Neural crest cell (in vitro differentiated cells): ENCODE data around the genes PPARGC1A and SEPSECS.

DNA sequence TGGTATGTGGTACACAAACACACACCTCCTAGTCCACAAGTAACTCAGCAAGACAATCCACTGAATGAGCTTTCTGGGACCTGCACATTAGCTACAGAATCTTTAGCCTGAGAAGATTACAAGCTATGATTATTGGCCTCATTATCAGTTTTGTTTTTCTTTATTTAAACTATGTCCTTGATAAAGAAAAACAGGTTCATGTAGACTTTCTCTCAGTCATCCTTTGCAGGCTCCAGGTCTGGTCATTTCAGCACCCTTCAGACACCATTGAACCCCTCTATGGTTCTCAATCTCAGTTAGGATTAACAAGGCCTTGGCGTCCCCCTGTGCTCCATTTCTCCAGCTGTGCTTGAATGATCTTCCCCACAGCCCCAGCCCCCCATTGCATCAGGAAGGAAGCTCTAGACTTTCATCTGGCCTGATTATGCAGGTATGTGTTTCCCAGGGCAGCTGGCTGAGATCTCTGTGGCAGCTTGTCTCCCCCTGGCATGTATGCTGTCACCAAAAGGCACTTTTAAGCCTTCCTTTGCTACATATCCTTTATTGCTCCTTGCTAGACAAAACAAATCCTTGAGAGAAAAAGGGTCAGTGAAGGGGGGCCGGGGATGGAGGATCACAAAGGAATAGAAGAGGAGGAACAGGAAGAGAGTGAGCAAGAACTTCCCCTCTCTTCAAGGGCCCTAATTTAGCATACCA is 1056.1 kb upstream of the SLIT2 start:
- PRO-cap = unidirectional peak, minus-strand start at position 355 of the sequence

- PRO-cap = no peak
Measured at GRCh38 chr4:19455163-19455713, 796.5 kb upstream of the SLIT2 start.

DNA sequence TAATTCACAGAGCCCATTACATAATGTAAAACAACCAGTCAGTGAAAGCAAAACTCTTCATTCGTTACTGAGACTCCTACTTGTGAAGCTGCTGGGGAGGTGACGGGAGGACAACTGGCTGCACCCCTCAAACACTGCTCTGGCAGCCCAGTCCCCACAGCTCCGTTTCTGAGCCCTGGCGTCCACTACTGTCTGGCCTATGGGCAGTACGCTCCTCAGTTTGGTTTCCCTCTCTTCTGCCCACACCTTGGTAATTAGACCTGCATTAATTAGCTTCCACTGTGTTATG is 795.5 kb upstream of the SLIT2 start:
- PRO-cap = no peak

- PRO-cap = no peak
Measured at GRCh38 chr4:20178557-20178810, 73.2 kb upstream of the SLIT2 start.

GRCh38 chr4:20266695-20267167 is 15.0 kb downstream of the SLIT2 start:
- PRO-cap = no peak

DNA sequence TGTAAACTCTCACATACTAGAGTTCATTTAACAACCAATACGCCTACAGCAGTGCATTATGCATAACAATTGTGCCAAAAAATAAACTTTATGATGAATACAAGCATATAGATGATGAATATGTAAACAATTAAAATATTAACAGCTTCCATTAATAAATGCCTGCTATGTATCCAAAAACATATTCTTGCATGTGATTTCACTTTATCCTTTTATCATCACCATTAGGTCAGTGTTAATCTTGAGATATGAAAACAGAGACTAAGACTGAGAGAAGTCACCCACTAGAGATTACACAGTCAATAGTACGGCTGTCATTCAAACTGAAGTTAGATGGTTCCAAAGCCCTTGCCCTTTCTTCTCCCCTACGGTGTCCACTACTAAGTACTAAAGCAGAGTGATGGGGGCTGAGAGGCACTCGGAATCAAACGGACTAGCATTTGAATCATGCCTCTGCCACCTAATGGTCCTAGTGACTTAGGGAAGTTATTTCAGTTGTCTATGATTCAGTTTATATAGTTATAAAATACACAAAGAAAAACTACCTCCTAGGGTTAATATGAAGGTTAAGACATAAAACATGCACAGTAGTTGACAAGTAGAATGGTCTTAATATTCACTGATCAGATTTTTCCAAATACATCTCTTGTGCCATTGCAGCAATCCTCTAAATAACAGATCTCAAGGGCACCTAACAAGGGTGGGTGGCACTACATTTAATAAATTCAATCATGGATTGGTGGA is 120.4 kb downstream of the ADGRA3 start:
- PRO-cap = no peak

DNA sequence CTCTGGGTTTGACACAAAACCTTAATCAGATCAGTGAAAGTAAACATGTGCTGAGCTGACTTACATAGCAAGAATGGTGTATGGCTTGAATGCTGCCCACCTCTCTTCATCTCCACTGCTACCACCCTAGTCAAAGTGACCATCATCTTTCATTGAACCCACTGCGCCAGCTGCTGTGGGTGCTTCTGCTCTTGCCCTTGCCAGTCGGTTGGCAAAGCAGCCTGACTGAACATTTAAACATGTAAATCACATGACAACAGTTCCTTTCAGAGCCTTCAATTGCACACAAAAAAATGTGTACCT is 360.2 kb upstream of the ADGRA3 start:
- PRO-cap = no peak

- PRO-cap = no peak
Measured at GRCh38 chr4:23118227-23118791, 602.4 kb upstream of the ADGRA3 start.

- PRO-cap = no peak
Measured at GRCh38 chr4:23762698-23763200, 127.1 kb downstream of the PPARGC1A start.

DNA sequence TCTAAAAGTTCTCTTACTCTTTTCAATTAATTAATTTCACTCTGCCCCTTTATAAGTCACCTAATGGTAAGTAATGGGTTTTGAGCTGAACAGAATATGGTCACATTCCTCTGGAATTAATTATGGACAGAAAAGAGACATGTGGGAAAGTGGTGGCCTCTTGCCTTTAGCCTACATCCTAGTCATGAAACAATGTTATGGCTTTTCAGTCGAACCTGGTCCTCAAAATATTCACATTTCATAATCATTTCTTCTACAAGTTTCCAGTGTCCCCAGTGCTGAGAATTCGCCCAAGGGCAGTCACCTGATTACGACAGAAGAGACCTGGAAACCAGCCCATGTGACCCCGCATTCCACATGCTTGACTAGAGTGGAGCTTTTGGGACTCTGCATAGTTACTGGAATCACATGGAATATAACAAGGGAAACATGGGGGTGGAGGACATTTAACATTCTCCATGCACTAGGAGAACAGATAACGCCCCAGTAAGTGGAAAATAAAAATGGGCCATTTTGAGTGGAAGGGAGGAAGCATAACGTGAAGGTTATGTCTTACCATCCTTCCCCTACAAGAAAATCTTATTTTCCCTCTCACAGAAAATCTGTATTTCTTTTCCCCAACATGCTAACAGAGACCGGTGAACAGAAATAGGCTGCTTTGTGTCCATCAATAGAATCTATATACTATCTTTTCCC is 100.1 kb downstream of the PPARGC1A start:
- PRO-cap = no peak

GRCh38 chr4:23813489-23814698 is 76.0 kb downstream of the PPARGC1A start:
- PRO-cap = no peak

DNA sequence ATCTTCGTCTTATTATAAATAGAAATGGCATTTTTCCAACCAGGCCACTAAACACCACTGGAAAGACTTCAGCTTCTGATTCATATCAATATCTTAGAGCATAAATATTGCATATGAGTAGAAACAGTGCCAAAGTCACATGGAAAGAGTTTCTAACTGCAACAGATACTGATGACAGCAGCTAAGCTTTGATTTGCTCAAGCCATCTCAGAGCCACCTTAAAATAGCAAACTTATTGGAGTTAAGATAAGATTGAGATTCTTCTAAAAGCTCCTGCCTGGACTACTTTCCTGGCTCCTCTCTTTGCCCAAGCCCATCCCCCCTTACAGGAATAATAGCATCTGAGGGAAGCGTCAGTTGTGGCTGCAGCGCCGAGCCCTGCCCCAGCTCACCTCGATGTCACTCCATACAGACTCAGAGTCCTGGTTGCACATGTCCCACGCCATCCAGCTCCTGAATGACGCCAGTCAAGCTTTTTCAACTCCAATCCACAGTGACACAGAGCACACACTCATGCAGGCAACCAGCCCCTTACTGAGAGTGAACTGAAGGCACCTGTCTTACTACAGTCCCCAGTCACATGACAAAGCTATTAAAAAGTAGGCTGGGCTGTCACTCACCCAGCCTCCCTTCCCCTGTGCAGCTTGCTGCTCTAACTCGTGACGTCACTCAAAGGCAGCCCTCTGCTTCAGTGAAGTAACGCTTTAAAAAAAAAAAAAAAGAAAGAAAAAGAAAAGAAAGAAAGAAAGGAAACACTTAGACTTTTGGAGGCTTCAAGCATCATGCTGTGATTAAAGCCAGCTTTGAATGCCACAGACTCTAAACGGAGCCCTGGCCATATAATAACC is at the start of gene PPARGC1A:
TSS of gene PPARGC1A (minus strand) at position 536 of the 848 bp plus-strand sequence.
- PRO-cap = bidirectional peak, plus-strand start at position 407 of the sequence, minus-strand start at position 416 of the sequence; bidirectional peak, plus-strand start at position 755 of the sequence, minus-strand start at position 536 of the sequence

DNA sequence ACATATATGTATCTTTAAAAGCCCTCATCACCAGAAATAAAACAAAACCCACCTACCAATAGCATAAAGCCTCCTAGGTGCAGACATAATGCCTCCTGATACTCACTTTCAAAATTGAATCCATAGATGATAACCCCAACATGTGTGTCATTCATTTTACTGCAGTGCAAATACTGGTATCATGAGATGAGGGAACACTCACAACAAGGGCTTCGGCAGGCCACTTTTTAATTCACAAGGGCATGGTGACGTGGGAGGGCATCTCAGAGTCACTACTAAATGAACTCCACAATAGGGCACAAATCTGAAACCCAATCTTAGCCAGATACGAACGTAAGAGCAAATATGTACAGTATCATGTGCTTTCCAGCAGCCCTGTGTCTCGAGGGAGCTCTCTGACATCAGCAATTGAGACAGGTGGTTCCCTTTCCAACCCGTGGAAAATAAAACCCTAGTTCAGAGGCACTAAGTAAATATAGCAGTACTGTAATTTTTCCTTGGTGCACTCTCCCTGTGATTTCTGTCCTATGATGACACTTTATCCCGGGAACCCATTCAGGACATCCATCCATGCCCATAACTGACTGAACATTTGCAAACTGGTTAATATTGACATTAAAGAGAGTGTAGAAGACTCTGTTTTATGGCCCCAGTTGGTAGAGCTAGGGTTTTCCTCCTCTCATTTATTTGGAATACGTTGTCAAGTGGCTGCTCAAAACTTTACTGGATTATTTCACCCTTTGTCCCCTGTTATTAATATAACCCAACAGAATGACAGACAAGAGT is 14.2 kb upstream of the PPARGC1A start:
- PRO-cap = no peak

DNA sequence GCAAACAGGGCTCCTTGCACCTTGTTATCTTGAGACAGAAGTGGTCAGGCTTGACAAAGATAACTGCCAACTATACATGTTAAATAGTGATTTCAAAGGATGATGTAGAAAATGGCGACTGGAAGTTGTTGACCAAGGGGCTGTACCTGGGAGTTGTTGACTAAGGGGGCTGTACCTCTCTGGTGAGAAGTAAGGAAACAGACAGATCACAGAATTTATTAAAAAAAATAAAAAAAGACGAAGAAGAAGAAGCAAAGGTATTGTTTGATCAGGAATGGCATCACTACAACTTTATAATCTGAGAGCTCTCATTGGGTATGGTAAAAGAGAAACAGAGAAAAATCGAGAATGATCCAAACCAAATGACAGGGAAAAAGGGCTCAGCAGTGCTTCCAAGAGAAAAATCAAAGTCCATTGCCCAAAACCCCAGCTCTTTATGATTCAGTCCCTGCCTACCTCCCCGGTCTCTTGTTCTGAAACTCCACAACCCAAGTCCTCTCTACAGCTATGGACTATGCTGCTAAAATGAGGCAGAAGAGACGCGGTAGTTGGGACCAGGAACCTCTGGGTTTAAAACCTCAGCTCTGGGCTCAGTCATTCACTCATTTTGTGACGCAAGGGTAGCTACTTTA is 341.0 kb upstream of the PPARGC1A start:
- PRO-cap = no peak

GRCh38 chr4:24583397-24584308 is 701 bp downstream of the DHX15 start:
- PRO-cap = bidirectional peak, plus-strand start at chr4:24583534, minus-strand start at chr4:24583588; bidirectional peak, plus-strand start at chr4:24583697, minus-strand start at chr4:24583730; bidirectional peak, plus-strand start at chr4:24583825, minus-strand start at chr4:24584036

- PRO-cap = no peak
Measured at GRCh38 chr4:24598761-24598978, 14.3 kb upstream of the DHX15 start.

- PRO-cap = no peak
Measured at GRCh38 chr4:24657807-24658472, 73.6 kb upstream of the DHX15 start.

DNA sequence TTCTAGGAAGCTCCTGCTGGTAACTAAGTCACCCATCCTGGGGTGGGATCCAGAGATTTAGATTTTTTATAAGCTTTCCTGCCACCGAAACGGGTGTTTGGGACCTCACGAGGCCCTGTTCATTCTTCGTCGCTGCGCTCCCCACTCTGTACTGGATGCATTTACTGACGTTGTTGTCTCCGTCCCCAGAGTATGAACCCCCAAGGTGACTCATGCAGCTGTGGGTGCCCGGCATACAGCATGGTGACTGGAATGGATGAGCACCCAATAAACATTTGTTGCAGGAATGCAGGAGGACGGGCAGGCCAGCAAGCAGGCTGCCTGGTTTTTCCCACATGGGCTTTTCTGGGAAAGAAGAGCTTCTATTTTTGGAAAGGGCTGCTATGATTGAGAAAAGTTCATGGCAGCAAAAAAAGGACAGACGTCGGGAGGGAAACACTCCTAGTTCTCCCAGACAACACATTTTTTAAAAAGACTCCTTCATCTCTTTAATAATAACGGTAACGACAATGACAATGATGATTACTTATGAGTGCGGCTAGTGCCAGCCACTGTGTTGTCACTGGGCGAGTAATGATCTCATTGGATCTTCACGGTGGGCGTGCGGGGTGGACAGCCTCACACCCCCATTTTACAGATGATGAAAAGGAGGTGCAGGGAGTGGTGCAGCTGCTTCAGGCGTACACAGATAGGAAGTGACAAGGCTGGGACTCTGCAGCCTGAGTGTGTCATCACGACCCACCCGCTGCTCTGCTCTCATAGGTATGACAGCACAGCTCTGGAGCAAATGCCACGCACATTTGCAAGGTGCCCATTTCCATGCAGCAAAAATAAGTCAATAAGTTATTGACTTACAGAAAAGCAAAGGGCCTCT is 748 bp upstream of the SOD3 start:
- PRO-cap = no peak

DNA sequence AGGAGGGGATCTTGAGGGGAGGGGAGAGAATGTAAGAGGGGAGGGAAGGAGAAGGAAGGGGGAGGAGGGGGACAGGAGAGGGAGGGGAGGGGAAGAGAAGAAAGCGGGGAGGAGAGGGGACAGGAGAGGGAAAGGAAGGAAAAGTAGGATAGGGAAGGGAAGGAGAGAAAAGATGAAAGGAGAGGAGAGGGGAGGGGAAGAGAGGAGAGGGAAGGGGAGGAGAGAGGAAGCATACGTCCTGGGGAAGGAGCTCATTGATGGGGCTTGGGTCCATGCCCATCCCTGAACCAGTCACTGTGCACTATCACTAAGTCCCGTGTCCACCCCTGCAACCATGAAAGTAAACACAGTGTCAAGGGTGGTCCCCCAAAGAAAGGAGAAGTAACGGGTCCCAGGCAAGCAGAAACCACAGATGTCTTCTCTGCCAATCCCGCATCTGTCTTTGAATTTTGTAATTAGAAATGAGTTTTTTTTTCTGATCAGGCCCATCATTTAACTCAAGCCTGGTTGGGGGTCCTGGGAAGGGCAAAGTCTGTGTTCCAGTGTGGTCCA is 55.3 kb downstream of the LGI2 start:
- PRO-cap = no peak

DNA sequence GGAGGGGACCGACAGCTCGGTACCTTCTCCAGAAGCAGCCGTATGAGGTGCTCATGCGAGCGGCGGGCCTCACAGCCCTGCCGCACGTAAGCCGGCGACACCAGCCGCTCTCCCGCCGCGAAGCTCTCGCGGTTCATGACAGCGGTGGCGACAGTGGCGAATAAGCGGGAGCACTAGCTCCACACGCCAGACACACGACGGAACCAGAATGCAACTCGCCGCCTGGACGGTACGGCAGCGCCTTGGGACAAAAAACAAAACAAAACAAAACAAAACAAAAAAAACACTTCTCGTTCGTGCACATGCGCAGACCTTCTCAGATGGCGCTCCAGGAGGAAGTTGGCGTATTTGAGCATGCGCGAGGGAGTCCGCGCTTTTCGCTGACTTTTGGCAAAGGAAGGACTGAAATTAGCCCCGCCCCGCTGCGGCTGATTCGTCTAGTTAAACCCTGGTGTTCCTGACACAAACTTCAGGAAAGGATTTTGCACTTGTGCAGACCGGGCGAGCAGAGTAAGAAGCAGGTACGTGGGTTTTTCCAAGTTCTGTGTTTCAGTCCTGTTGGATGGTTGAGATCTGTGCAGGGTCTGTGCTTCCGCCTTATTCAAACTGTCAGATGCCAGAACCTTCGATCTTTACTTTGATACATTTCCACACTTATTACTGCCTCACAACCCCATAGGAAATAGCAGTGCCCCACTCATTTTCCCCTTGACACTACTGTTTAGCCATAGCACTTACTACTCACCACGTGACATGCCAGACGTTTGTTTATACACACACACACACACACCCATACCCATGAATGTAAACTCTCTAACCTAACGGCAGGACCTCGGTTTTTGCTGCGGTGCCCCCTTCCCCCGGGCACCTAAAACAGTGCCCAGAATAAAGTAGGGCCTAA is at the start of gene SEPSECS:
TSS of gene SEPSECS (minus strand) at position 217 of the 901 bp plus-strand sequence.
- PRO-cap = bidirectional peak, plus-strand start at position 54 of the sequence, minus-strand start at position 217 of the sequence; bidirectional peak, plus-strand start at position 472 of the sequence, minus-strand start at position 350 of the sequence